ENCODE measurements around the genes SPN, ZG16, ALDOA, TBX6, GDPD3 and MAPK3.

GRCh38 chr16:29186548-29187202, 201.8 kb downstream of the LAT start:
- RRBS = no CpG with 5 or more reads among the region's 23 CpGs

GRCh38 chr16:29203183-29204071, 203.1 kb downstream of the NPIPB11 start:
- RRBS = no CpG with 5 or more reads among the region's 28 CpGs

DNA sequence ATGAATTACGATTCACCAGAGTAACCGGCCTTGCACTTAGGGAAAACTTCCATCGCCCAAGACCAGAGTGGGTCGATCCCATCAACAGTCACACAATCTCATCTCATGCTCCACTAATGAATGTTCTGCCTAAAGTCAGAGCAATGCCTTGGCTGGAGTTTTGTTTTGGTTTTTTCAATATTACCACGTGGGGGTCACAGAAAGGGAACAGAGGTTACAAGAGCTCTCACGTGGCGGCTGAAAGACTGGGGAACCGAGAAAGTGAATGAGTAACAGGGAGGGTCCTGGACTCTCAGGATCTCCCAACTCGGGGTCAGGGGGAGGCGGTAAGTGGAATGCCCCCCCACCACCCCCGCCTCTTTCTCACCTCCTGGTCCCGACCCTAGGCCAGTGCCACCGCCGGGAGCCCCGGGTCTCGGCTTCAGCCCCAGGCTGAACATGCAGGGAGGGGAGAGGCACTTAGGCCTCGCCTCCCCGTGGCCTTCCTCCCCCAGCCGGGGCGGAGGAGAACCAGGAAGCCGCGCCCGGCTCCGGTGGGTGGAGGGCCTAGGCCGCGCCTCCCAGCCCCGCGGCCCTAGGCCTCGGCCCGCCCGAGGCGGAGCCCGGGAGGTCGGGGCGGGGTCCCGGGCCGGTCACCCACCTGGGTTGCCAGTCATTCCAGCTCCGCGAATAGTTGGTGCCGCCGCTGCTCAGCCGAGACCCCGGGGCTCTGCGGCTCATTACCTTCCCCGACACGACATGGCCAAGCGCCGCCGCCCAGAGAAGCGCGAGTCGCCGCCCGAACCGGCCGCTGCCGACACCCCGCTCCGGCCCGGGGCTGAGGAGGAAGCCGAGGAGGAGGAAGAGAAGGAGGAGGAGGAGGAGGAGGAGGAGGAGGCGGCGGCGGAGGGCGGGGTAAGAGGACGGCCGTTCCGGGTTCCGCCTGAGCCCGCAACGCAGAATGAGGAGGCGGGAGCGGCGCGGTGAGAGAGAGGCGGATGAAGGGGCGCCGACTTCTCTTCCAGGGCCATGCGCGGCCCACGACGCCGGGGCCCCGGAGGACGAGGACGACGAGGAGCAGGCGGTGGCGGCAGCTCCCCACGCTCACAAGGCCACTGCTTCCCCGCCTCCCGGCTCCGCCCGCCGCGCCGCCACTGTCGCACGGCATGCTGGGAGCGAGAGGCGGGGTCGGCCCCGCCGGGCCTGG, 68.4 kb upstream of the SPN start:
- RRBS = 0% methylated on average over 2 of the region's 104 CpGs

DNA sequence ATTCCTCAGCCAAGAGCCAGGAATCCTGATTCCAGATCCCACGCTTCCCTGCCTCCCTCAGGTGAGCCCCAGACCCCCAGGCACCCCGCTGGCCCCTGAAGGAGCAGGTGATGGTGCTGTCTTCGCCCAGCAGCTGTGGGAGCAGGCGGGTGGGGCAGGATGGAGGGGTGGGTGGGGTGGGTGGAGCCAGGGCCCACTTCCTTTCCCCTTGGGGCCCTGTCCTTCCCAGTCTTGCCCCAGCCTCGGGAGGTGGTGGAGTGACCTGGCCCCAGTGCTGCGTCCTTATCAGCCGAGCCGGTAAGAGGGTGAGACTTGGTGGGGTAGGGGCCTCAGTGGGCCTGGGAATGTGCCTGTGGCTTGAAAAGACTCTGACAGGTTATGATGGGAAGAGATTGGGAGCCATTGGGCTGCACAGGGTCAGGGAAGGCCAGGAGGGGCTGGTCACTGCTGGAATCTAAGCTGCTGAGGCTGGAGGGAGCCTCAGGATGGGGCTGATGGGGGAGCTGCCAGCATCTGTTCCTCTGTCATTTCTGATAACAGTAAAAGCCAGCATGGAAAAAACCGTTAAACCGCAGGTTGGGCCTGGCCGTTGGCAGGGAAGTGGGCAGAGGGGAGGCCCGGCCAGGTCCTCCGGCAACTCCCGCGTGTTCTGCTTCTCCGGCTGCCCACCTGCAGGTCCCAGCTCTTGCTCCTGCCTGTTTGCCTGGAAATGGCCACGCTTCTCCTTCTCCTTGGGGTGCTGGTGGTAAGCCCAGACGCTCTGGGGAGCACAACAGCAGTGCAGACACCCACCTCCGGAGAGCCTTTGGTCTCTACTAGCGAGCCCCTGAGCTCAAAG, at the start of gene SPN:
Gene SPN (plus strand): TSS at position 228 of the 838 bp plus-strand sequence.
- RRBS = no CpG with 5 or more reads among the region's 20 CpGs

DNA sequence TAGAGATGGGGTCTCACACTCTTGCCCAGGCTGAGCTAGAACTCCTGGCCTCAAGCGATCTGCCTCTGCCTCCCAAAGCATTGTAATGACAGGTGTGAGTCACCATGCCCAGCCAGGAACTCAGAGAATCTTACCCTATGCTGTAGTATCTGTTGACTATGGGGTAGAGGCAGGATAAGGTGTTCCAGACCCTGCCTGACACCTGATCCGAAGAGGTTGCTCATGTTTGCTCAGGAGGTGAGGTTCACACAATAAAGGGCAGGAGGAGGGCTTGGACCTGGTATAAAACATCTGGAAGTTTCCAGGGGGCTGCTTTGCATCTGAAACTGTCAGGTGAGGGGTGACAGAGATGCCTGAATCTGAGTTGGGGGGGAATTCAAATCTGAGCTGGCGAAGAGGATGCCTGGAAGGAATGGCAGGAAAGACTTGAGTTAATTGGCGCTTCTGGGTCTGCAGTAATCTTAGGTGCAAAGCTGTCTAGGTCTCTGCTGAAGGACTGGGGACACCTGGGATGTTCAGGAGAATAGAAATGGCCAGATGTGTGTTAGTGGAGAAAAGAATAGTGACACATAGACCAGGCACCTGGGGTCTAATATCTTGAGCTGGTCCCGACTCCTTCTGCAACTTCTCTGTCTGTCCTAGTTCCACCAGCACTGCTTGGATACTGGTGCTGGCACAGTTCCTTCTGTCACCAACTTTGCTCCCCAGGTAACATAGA, at the start of gene ZG16:
Gene ZG16 (plus strand): TSS at position 283 of the 718 bp plus-strand sequence.
- RRBS = no CpG with 5 or more reads among the region's 5 CpGs

GRCh38 chr16:29809848-29809959, 2.3 kb upstream of the PRRT2 start:
- RRBS = no CpG with 5 or more reads among the region's 1 CpG

DNA sequence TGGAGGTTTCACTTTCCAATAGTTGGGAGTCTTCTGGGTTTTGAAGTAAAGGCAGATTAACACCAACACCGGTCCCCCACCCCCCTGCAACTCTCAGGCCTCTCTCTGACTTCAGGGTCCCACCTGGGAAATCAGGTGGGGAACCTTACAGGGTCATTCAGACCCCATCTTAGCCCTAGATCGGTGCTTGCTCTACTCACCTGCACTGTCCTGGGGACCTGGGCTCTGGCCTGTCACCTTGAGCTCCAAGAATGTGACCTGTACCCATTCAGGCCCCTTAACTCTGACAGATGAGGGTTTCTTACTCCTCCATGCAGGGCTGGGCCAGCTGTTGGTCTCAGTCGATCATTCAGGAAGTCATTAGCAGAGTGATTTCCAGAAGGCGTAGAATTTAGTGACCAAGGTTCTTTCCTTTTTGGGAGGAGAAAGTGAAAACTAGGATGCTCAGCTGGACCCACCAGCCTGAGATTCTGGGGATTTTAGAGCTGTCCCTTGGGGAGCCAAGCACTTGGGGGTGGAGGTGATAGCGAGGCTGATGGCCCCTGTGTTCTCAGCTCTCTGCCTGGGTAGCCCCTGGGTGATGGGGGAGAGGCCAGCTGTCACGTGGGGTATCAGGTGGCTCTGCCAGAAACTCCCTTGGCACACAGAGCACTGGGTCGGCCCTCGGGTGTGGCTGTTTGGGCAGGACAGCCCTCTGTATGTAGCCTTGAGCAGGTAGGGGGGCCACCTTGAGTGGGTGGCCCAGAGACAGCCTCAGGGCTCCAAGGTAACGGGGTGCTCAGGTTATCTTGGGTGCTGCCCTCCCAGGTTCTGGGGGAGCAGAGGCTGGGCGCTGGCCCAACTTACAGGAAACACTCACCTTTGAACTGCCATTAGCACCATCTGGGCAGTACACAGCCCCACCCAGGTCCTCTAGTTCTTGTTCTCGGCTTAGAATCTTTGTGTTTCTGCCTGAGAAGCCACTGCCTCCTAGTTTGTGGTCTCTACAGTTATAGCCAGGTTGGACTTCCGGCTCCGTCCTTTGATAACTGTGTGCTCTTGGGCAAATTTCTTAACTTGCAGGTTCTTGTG, 751 bp downstream of the MVP start:
- RRBS = no CpG with 5 or more reads among the region's 13 CpGs

- RRBS = no CpG with 5 or more reads among the region's 5 CpGs
Observed at GRCh38 chr16:29821749-29822159, 1.5 kb downstream of the MVP start.

DNA sequence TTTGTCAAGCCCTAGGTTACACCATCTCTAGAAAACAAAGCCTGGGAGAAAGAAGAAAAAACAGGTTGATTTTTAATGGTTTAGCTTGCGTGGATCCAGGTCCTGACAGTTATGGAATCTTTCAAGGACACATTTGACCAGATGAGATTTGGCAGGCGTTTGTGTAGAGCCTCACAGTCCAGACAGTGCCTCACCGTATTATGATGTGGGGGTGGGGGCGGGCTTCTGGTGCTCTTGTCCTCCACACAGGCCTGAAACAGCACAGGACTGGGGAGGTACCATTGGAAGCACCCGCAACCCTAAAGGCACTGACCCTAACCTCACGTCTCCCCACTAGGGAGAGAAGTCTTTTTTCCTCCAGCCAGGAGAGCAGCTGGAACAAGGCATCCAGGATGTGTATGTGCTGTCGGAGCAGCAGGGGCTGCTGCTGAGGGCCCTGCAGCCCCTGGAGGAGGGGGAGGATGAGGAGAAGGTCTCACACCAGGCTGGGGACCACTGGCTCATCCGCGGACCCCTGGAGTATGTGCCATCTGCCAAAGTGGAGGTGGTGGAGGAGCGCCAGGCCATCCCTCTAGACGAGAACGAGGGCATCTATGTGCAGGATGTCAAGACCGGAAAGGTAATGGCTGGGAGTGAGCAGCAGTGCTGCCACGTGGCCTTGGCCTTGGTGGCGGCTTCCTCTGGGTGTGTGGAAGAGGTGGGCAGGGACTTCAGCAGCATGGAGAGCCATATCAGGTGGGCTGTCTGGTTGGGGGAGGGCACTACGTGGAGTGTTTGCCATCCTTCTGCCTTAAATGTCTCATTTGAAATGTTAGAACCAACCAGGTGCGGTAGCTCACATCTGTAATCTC, 19.8 kb downstream of the MVP start:
- RRBS = no CpG with 5 or more reads among the region's 17 CpGs

- RRBS = no CpG with 5 or more reads among the region's 21 CpGs
Observed at GRCh38 chr16:29910398-29911481, 10.5 kb downstream of the ASPHD1 start.

GRCh38 chr16:29976531-29977740, 3.3 kb downstream of the TAOK2 start:
- RRBS = no CpG with 5 or more reads among the region's 12 CpGs

DNA sequence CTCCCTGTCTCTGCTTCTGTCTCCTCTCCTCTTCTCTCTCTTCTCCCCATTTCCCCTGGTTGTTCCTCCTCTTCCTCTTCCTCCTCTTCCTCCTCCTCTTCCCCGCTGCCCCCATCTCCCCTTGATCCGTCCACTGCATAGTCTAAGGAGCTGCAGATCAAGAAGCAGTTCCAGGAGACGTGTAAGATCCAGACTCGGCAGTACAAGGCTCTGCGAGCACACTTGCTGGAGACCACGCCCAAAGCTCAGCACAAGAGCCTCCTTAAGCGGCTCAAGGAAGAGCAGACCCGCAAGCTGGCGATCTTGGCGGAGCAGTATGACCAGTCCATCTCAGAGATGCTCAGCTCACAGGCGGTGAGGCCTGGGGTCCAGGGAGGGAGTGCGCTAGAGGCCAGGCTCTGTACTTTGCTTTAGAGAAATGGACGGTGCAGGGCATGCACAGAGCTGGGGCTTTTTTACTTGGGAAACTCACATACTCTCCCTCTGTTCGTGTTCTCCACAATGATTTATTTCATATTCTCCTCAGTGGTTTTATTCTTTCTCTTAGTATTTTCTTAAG, 5.9 kb downstream of the HIRIP3 start:
- RRBS = no CpG with 5 or more reads among the region's 14 CpGs

DNA sequence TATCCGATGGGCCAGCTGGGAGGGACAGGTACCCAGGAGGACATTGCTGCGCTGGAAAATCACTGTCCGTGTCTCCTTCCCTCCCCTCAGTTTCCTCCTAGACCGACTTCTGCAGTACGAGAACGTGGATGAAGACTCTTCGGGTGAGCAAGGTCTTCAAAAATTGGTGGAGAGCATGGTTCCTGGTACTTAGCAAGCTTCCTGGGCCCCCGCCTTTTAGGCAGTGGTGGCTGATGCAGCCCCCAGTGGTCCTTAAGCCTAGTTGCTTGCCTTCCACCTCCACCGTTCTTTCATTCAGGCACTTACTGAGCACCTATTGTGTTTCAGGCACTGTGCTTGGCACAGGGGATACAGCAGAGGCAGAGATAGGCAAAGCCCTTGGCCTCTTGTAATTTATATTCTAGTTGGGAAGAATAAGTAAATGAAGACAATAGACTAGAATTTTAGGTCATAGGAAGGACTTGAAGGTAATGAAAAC, 716 bp downstream of the INO80E start:
- RRBS = no CpG with 5 or more reads among the region's 9 CpGs

DNA sequence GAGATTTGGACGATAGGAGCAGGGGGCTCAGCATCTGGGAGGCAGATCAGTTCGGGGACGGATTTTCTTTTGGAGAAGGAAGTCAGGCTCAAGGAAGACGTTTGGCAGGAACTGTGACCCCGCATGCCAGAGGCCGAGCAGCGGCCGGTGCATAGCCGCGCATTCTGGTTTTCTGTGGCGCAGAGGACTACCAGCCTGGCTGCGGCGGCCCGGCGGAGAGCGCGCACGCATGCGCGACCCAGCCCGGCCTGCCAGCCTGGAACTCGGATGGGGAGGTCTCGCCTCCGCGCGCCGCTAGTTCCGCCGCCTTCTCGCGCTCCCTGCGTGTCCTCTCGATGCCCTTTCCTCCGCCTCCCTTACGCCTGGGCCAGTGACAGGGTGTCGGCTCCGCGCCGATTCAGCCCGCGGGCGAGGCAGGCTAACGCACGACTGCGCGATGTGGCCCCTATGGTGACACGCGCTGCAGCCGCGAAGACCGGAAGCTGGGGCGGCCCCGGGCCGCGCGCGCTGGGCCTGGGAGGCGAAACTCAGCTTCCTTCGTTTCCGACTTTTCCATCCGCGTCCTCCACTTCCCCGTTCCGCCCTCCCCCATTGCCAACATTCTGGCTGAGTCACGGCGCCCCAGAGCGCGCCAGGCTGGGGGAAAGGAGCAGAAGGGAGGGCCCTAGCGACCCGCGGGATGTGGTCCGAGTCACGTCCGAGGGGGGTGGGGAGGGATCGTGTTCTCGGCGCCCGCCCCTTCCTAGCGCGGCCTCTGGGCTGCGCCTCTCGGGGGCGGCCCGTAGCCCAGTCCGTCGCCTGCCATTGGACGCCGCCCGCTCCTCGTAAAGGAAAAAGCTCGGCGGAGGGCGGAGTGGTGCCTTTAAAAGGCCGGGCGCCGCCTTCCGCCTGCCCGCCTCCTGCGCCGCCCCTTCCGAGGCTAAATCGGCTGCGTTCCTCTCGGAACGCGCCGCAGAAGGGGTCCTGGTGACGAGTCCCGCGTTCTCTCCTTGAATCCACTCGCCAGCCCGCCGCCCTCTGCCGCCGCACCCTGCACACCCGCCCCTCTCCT, at the start of gene ALDOA:
Gene ALDOA (plus strand): TSS at position 891 of the 1,051 bp plus-strand sequence.
- RRBS = under 1% methylated on average over 7 of the region's 116 CpGs

DNA sequence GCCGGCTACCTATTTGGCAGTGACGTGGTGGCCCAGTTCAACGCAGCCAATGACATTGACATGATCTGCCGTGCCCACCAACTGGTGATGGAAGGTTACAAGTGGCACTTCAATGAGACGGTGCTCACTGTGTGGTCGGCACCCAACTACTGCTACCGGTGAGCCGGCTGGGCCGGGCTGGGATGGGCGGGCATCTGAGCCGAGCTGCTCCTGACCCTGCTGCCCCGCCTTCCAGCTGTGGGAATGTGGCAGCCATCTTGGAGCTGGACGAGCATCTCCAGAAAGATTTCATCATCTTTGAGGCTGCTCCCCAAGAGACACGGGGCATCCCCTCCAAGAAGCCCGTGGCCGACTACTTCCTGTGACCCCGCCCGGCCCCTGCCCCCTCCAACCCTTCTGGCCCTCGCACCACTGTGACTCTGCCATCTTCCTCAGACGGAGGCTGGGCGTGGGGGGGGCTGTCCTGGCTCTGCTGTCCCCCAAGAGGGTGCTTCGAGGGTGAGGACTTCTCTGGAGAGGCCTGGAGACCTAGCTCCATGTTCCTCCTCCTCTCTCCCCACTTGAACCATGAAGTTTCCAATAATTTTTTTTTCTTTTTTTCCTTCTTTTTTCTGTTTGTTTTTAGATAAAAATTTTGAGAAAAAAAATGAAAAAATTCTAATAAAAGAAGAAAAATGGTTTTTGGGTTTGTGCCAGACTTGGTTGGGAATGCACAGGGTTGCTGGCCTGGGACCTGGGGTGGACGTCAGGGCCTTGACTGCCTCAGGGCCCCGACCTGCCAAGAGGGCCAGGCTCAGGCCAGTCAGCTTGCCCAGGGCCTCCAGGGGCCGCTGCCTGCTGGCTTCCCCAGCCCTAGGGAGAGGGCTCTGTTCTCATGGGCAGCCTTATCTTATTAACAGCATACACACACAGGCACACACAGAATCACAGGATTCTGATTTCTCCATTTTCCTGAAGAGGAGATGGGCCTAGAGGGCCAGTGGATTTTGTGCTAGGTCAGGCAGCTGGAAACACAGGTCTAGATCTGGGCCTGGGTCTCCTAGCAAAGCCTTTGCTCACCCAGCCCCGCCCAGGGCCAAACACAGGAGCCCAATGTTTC, 6.7 kb downstream of the TBX6 start:
- RRBS = no CpG with 5 or more reads among the region's 26 CpGs

DNA sequence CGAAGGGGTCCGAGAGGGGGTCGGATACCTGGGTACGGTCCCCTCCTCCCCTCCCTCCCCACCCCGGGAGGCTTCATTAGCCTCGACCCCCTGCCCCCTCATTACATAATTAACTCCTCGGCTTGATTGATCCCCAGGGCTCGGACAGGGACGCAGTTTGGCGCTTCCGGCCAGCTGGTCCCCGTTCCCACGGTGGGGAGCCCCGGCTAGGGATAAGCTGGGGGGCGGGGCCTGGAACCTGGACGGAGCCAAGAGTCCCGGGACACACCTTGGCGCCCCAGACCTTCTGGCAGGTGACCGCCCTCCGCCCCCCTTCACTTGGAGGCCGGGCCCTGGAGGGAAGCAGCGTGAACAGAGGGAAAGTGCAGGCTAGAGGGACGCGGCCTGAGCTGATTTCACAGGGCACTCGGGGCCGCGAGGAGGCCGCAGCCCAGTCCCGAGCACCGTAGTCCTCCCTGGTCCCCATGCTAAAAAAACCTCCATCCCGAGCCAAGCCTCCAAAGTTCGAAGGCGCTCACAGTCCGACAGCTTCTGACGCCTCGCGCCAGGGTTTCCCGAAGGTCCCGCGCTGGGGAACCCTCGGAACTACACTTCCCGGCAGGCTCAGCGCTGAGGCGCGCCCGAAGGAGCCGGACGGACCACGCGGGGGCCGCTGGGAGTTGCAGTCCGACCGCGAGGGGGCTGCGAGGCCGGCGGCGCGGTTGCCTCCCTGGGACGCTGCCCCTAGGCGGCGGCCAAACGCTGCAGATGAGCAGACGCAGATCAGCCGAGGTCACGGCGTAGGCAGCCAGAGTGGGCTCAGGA, at the start of gene TBX6:
Gene TBX6 (minus strand): TSS at position 570 of the 804 bp plus-strand sequence.
- RRBS = 2% methylated on average over 20 of the region's 67 CpGs

DNA sequence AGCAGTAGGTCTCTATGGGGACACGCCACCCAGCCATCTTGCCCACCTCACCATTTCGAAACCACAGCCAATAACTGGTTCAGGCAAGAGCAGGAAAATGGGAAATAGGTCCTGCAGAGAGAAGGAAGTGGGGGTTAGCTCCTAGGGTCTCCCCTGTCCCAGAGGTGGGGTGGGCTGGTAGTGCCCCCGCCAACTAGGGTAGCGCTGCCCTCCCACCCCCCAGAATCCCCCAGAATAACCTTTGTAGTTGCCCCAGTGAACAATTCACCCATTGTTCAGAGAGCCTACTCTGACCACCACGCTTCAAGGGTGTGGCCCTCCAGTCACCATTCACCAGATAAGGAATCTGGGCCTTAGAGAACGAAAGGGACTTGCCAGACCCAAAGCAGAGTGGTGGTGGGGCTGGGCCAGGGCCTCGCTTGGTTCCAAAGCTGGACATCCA, 5.0 kb downstream of the GDPD3 start:
- RRBS = no CpG with 5 or more reads among the region's 7 CpGs

- RRBS = 89% methylated on average over 6 of the region's 19 CpGs
Observed at GRCh38 chr16:30113279-30113905, at the start of gene GDPD3. Gene GDPD3 (minus strand): TSS chr16:30113537.

- RRBS = 4% methylated on average over 10 of the region's 92 CpGs
Observed at GRCh38 chr16:30122449-30123878, at the start of gene MAPK3. Gene MAPK3 (minus strand): TSS chr16:30123220.

- RRBS = no CpG with 5 or more reads among the region's 6 CpGs
Observed at GRCh38 chr16:30329688-30329938, 25.5 kb downstream of the CD2BP2 start.